Glomerular endothelial cell (primary cell): ENCODE measurements around the genes NEK8 and PIPOX.

- RAMPAGE, long total RNA: no peak
Observed at GRCh38 chr17:28728532-28729417, at the start of gene NEK8. Gene NEK8, plus strand, starts transcription at chr17:28728788.

DNA sequence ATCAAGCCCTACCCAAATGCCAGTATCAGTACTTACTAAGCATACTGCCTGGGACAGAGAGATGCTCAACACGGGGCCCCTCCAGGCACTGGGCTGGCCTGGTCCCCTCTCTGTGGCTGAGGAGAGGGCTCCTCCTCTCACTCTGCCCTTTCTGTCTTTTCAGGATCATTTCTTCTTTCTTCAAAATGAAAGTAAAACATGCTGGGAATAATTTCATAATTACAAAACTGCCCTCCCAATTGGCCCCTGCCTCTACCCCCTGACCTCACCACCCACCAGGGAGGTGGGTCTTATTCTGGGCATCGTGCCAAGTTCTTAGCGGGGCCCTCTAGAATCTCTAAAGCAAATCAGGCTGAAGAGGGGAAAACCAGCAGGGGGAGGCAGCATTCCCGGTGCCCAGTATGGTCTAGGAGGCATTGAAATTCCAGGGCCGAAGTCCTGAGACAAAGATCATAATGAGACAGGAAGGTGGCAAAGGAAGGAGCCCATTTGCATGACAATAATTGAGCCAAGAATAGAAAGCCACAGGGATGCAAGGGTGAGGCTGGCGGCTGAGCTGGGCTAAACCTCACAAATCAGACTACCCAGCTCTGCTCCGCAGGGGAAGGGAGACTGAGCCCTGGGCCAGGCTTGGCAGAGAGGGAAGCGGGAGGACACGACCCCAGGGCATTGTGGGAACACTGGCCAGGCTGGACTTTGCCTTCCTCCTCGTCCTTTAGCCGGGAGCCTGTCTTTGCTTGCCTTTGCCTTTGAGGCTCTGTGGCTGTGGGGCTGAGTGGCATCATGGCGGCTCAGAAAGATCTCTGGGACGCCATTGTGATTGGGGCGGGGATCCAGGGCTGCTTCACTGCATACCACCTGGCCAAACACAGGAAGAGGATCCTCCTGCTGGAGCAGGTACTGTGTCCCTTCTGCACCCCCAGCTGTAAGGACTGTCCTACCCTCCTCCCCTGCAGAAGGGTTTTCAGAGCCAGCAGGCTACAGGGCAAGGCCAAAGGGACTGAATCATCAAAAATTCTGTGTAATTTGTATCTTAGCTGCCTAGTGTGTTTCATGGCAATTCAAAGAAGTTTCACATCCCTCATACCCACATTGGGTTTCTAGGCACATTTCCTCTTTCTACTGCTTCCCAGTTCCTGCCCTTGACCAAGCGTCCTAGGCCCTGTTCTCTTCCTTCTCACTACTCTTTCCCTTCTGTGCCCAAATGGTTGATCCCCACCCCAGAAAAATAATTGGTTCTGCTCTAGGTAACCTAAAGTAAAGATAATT lies at the start of gene PIPOX:
PIPOX (plus strand) TSS at position 699 of the 1,269 bp plus-strand sequence.
- RAMPAGE, long total RNA: no peak

GRCh38 chr17:29092679-29093127 lies 49.8 kb downstream of the PIPOX start:
- RAMPAGE, long total RNA: no peak

GRCh38 chr17:29140632-29141895 lies 39.1 kb downstream of the MYO18A start:
- RAMPAGE, long total RNA: no peak

GRCh38 chr17:29155942-29156522 lies 24.2 kb downstream of the MYO18A start:
- RAMPAGE, long total RNA: no peak

DNA sequence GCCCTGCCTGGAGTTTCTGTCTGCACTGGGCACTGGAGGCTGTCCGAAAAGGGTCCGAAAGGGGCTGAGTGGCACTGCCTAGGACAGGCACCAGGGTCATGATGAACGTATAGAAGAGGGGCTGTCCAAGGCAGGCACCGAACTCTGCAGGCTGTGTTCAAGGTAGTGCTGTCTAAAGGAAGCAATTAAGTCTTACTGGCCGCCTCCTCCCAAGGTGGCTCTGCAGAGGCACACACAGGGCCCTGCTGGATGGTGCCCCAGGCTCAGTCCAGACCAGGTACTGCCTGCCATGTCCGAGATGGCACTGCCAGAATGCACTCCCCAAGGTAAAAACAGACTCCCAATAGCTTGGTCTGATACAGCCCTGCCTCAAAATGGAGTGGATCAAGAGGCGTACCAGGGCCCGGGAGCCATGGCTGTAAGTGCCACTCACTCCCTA lies 426 bp upstream of the MYO18A start:
- RAMPAGE, long total RNA: no peak

- RAMPAGE, long total RNA: no peak
Observed at GRCh38 chr17:29289939-29290289, 4.0 kb downstream of the NUFIP2 start.

DNA sequence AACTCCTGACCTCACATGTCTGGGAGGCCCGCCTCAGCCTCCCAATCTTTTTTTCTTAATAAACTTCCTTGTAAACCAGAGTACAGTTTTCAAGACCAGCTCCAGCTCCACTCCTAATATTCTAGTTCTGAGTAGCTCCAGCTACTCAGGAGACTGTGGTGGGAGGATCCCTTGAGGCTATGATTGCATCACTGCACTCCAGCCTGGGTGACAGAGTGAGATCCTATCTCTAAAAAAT lies 42.5 kb upstream of the TAOK1 start:
- RAMPAGE, long total RNA: no peak

GRCh38 chr17:29418476-29419454 lies 28.6 kb downstream of the TAOK1 start:
- RAMPAGE, long total RNA: no peak

GRCh38 chr17:29542805-29543685 lies 23.8 kb downstream of the ABHD15 start:
- RAMPAGE, long total RNA: no peak

GRCh38 chr17:29561853-29563033 lies 4.6 kb downstream of the ABHD15 start:
- RAMPAGE, long total RNA: no peak

DNA sequence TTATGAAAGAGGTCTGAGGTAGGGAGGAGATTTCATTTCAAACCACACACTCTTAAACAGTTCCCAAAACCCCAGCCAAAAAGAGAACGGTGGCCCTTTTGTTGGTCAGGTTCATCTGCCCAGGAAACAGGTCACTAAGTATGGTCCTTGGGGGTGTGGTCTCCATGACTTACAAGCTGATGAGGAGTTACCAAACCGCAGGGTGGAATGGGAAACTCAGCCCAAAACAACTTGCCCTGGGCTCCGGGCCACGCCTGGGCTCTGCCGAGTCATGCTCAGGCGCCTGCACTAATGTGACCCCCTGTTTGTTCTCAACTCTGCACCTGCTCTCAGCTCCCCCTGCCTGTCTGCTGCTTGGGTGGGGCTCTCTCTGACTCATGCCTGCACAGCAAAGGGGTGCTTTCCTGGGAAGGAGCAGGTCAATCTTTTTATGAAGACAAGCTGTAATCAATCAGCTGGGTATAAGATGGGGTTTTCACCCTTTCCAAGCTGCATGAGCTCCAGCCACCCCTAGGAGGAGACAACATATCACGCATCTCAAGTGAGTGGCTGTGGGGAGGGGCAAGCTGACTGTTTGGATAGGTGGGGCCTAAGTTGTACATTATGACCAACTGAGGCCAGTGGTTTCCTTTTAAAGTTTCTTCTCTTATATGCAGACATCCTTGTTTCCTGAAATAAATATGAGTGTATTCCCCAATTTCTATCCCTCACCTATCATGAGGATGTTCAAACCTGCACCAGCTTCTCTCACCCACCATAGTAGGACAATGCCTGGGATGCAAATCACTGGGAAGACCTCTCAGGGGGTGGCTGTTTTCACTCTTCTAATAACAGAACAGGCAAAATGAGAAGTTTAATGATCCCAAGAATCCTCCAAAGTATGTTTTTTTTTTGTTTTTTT lies 16.7 kb upstream of the CORO6 start:
- RAMPAGE, long total RNA: no peak

GRCh38 chr17:29667980-29668325 lies 45.2 kb upstream of the CORO6 start:
- RAMPAGE, long total RNA: no peak

- RAMPAGE, long total RNA: no peak
Observed at GRCh38 chr17:29705329-29706343, 82.9 kb upstream of the CORO6 start.

- RAMPAGE, long total RNA: no peak
Observed at GRCh38 chr17:29713613-29714221, 91.0 kb upstream of the CORO6 start.

GRCh38 chr17:29767147-29767723 lies 144.5 kb upstream of the CORO6 start:
- RAMPAGE, long total RNA: no peak

- RAMPAGE, long total RNA: no peak
Observed at GRCh38 chr17:29917294-29917681, 12.7 kb downstream of the SSH2 start.

DNA sequence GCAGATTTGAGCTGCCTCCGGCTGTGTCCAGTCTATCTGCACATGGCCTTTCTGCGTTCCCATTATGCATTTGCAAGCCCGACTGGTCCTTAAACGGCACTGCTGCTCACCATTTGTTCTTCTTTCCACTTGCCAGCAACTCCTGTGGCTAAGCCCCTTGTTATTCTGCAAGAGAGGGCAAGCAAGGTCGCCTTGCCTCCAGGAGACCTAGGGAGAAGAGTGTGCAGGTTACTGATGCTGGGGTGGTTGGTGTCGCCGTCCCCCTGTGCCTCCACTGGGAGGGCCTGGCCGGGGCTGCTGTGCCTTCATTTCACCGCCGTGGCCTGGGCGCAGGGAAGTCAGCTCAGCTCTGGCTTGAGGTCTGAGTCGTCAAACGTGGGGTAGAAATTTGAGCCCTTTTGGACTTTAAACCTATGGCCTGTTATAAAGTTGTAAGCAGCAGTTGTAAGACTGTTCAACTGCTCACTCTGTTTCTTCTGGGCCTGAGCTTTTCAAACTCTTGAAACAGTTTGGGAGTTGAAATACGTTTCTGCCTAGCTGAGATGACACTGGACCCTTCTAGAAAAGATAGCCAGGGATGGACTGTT lies 12.7 kb downstream of the SLC6A4 start:
- RAMPAGE, long total RNA: no peak

DNA sequence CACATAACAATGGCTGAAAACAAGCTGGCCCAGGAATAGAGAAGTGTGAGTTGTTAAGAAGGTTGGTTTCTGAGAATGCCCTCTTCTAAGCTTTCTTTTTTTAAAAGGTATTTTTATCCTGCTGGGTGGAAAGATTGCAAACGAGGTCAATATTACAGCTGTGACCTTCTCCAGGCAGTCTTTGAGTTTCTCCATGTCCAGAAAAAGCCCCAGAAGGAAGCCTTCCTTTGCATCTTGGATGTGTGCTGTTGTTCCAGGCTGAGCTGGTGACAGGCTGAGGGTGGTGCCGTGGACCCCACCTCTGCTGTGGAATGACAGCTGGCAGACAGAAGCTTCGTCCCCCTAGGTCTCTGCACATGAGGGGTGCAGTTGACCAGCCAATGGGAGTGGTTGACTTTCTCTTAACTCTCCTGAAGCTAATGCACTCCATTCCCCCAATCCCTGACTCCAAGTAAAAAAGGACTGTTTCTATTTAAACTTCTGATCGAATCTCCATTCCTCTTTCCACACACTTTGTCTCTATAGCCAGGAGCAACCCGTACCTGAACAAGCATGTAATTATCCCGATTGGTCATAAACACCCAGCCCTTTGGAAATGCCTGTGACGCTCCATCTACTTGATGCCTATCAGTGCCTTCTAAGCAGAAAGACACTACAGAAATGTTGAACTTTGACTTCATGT lies 9.9 kb downstream of the SLC6A4 start:
- RAMPAGE, long total RNA: no peak

DNA sequence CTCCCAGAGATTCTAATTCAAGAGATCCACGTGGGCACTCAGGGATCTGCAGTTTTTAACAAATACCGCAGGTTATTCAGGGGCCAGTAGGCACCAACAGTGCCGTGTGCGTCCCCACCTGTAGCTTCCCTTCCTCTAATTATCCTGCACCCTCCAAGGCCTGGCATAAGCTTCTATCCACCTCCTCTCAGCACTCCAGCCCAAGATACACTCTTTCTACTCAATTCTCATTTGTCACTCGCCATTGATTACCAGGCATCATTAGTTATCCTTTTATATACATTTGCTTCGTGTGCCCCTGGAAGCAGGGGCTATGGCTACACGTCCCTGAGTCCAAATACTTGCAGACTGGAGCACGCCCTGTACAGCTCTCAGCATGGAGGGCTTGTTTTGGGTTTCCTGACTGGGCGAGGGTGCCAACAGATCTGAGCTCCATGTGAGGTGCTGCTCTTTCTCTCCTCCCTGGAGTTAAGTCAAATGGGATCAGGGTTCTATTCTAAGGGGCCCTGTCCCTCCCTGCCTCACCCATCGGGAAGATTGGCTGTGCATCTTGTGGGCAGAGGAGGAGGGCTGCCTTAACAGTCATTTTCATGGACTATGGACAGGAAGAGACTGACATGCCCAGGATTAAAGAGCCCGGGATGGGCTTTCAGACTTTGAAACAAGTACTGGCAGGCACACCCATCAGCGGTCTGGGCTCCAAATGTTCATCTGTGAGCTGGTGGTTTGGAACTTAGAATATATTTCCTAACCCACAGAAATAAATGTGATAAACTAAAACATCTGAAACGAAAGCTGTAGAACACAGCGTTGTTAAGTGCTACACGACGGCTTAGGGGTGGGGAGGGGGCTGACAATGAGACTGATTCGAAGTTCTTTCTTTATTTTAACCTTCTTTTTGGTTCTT lies 6.7 kb downstream of the SLC6A4 start:
- RAMPAGE, long total RNA: no peak